Ureter (tissue), 1 donor: Measurements from ENCODE around the genes WWC2 and CDKN2AIP.

GRCh38 chr4:174122706-174123101, 160.8 kb downstream of the FBXO8 start:
- PRO-cap = no peak

GRCh38 chr4:174496801-174497000, 25.6 kb downstream of the HPGD start:
- PRO-cap = no peak

- PRO-cap = no peak
Observed at GRCh38 chr4:176296427-176296626, 23.4 kb upstream of the SPCS3 start.

DNA sequence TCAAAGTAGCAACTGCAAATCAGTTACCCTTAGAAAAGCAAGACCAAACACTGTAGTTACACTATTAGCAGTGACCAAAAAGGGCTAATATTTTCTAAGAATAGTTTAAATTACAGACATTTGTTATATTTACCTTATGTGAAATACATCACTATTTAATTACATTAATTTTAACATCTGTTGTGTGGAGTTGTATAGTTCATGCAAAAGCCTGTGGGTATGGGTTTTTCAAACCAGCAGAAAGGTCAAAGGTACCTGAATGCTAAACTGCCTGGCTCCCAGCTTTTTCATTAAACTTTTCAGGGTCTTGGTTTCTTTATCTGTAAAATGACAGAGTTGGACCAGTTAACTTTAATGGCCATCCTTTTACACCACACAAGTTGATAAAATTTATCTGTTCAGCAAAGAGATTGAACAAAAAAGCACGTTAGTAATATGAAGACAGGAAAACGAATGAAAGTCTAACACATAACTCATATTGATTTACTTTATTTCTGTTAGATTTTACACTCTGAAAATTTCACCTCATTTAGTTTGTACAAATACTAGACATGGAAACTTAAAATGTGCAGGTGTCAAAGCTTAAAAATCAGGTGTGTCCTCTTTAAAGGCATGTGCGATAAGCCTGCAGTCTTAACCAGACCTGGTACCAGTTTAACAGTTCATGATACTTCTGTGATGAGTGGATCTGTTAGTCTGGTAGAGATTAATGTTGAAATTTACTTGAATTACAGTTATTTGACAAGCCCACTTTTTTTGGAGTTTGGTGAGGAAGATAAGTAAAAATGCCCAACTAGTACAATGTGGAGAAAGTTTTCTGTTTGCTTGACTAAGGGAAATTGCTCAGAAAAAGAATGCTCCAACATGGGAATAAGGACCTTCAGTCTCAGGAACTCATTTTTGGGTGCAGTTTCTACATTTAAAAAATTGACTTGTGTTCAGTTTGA, 10.2 kb downstream of the SPCS3 start:
- PRO-cap = no peak

- PRO-cap = no peak
Observed at GRCh38 chr4:176383234-176384075, 63.7 kb downstream of the SPCS3 start.

DNA sequence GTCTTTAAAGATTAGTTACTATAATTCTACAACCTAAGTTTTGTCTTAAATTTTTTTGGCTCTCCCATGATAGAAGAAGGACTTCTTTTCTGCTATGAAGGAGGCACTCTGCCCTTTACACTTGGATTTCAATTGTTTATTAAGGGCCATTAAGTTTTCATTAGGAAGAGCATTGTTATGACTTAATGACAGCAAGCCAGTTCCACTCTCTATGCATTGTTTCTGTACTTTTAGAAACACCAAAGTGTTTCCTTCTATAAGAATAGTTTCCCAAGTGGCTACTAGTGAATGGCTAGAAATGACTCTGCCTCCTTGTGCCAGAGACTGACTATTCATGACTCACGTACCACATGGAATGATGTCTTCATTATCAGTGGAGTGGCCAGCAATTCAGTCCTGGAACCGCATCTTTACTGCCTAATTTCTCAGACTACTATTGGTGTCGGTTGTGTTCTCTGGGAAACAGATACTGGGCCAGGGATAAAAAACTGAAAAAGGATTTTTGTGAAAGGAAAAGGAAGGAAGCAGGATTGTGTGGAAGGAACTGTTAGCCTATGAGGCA, 218.4 kb downstream of the SPCS3 start:
- PRO-cap = no peak

DNA sequence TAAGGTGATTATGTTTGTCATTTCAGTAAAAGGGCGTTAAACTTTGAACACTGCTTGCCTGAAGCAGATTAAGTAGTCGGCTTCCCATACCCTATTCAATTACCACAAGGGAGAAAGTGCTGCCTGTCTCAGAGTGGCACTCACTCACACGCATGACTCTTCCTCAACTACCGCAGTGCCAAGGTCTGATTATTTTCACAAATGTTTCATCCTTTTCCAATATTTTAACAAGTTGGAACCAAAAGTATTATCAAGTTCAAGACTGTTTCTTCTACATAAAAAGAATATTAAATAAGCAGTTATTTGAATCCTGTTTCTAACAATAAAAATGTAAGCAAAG, 10.9 kb downstream of the VEGFC start:
- PRO-cap = no peak

DNA sequence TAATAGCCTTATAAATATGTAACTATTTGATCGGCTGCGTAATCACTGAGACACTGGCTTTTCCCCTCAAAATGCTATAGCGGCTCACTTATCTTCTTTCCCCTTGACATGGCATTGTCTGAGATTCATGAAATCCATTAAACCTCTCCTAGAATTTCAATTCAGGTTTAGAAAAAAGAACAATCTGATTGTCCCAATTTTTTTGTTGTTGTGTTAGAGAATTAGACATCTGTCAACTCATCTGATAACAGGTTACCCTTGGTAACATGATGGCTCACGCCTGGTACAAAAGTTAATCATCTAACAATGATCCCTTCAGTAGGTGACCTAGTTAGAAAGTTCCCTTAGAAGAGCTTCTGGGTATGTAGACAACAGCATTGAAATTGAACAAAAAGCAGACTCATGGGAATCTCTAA, 880.2 kb upstream of the AGA start:
- PRO-cap = no peak

GRCh38 chr4:181420659-181420939, 822.6 kb upstream of the TENM3 start:
- PRO-cap = no peak

GRCh38 chr4:182880655-182881390, 36.4 kb downstream of the DCTD start:
- PRO-cap = no peak

DNA sequence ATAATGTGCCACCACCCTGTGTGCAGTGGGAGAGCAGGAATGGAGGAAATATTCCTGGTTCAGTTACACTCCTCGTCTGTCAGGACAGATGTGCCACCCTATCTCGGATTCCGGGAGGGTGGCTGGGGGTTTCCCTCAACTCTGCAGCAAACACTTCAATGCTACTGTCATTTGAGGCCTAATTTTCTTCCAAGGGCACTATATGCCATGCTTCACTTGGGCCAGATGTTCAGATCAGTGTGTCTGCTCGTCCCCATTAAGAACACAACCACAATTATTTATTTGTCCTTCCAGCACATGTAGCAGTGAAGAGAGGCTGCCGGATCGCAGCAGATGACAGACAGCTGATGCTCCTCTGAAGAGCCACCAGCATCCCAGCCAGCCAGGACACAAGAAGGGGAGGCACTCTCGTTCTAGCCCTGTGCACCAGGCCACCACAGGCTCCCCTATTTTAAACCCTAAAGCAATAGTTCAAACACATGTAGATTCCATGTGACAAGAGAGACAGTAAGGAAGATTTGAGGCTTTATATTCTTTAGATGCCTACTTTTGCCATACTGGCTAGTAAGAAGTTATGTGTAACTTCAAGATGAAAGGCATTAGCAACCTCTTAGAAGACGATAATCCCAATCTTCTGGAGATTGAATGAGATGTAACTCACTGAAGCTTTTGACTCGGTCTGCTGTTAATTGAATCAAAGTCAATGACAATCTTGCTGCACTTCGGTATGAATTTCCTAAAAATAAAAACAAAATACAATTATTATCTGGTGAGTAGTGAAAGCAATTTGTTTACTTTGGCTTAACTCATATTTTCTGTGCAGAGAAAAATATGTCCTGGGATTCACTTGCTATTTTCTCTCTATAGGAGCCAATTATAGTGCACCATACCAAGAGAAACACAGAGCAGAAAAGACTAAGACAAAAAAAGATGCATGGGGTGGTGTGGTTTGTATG, 26.2 kb downstream of the DCTD start:
- PRO-cap = no peak

GRCh38 chr4:183098725-183099803, at the start of gene WWC2:
Gene WWC2 (plus strand): TSS chr4:183099257.
- PRO-cap = bidirectional peak, plus-strand start at chr4:183099151, minus-strand start at chr4:183098971

DNA sequence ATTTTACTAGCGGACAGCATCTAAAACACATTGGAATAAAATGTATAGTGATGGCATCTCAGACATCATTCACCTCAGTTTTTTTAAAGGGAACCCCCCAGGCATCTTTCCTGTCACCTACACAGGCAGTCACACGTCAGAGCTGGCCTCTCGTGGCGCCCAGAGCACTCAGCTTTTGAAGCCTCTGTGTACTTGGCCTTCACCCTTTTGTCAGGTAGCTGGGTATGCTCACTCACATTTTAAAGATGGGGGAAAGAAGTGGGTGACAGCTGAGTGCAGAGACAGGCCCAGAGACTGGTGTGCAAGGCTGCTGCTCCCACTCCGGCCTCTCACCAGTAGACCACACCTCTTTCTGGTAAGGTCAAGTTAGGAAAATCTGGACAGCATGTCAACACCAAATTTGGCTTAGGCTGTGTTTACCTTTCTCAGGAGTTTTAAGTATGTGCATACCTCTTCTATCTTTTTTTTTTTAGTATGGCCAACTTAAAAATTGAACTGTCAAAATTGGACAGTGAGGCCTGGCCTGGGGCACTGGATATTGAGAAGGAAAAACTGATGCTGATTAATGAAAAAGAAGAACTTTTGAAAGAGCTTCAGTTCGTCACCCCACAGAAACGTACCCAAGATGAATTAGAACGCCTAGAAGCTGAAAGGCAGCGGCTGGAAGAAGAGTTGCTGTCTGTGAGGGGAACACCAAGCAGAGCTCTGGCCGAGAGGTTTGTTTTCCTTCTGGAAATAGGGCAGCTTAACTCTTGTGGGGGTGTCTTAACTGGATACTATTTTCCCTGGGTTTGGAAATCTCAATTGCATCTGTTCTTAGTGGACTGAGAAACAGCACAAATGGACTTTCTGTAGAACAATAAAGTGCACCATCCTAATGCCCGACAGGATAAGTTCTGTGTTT, 66.5 kb downstream of the CLDN22 start:
- PRO-cap = no peak

- PRO-cap = bidirectional peak, plus-strand start at chr4:183444636, minus-strand start at chr4:183444551
Observed at GRCh38 chr4:183444474-183445503, at the start of gene CDKN2AIP. Gene CDKN2AIP (plus strand): TSS chr4:183444636.

DNA sequence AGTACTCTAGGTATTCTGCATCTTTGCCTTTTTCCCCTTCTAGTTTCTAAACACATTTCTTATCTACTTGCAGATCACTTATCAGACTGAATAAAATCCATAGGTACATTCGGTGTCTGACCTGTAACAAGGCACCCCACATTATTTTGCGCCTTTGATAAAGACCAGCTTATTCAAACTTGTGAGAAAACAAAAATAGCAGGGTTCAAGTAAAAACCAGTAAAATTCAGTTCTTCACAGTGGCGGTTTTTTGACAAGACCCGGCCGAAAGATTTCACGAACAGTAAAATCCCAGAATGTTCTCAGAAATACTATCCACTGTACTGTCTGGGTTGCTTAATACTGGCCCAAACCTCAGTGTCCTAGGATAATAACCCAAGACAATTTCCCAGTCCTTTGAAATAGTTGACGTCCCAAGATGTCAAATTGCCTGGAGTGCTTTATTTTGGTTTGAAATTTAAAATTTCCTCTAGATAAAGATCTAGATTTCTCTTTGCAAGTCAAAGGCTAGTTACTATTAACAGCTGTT, 1.8 kb upstream of the ING2 start:
- PRO-cap = no peak

DNA sequence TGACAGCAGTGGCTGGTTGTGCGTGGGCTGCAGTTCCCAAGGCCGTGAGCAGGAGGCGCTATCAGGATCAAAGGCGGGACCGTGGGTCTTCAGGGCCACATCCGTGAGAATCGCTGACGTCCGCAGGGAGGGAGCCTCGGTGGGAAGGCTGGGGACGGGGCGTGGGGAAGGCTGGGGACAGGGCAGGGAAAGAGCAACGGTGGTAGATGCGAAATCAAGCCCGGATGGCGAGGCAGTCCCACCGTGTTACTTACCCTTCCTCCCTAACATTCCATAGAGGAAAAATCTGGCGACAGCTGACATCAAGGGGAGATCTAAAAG, 99.3 kb downstream of the TRAPPC11 start:
- PRO-cap = no peak

DNA sequence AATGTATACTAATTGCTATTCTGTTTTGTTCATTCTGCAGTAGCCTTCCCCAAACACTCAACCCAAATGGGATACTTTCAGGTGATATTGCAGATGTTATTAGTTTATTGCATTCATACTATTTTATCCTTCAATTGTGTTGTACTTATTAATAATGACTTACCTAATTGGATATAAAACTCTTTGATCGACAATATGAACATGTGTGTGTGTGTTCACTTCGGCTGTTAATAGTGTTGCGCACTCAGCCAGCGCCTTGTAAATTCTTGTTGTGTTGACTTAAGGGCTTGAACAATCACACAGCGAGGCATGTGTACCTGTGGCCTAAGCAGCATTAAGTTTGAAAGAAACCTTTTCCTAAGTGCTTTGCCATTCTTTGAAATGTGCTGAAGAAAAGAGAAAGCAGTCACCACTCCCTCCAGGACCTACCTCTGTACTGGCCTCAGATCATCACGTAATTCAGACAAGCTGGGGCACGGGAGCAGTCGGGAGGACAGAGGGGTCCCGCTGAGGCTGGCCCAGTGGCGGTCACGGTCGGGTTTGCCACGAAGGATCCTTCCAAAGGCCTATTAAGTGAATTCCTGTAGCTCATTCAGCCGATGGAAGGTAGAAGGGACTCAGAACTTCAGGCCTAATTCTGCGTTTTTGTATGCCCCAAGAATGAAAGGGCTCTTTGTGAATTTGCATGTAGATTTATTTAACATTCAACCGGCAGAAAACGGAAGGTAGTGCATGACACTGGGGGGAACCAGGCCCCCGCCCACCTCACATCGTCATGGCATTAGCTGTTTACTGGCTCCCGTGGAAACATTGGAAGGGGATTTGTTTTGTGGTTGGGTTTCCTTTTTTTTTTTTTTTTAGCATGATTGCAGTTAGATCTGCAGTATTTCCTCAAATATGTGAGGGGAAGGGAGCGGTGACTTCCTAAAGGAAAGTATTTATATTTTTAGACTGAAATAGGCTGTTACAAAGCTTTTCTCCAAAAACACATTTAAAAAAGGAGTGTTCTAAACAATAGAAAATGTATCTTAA, 106.2 kb downstream of the TRAPPC11 start:
- PRO-cap = no peak

- PRO-cap = no peak
Observed at GRCh38 chr4:183950119-183950646, 45.1 kb downstream of the STOX2 start.

DNA sequence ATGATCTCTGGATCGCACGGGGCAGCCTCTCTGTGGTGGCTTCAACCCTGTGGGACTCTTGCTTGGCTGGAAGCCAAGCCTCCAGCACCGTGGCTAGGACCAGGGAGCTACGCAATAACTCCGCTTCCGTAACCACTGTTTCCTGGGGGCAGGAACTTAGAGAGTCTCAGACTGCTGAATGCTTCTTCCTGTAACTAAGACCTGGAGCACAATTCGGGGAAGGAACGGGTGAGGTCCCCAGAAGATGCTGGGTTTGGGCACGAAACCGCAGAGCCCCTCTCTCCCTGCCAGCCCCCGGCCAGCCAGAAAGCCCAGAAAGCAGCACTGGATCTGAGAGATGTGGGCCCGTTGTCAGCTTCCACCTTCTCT, 12.5 kb upstream of the ENPP6 start:
- PRO-cap = no peak

GRCh38 chr4:184282947-184284003, 65.6 kb upstream of the ENPP6 start:
- PRO-cap = no peak